SUDHL5 (cell line): Measurements from ENCODE around the genes DRAM1, STAB2 and UQCC6.

- PRO-cap, result bidirectional peak, plus-strand start at chr12:101877152, minus-strand start at chr12:101877125; unidirectional peak, minus-strand start at chr12:101877426; unidirectional peak, minus-strand start at chr12:101877533; unidirectional peak, minus-strand start at chr12:101877584
Observed at GRCh38 chr12:101877081-101877829, at the start of gene DRAM1. Gene DRAM1, plus strand, starts transcription at chr12:101877580.

DNA sequence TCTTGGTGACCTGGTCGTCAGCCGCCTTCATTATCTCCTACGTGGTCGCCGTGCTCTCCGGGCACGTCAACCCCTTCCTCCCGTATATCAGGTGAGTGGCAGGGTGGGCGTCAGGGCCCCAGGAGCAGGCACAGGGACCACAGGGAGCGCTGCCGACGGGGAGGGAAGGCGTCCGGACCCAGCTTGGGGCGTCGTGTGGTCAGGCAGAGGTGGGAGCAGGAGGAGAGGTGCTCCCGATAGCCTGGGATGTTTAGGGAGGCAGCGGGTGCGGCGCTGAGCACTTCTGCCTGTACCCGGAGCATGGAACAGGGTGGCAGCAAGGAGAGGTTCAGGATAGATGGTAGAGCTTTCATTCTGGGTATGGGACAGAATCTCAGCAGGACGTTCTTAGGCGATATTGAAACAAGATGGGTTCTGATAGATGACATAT is 465 bp downstream of the DRAM1 start:
- PRO-cap, result no peak

- PRO-cap, result no peak
Observed at GRCh38 chr12:101932332-101932763, 55.0 kb downstream of the DRAM1 start.

DNA sequence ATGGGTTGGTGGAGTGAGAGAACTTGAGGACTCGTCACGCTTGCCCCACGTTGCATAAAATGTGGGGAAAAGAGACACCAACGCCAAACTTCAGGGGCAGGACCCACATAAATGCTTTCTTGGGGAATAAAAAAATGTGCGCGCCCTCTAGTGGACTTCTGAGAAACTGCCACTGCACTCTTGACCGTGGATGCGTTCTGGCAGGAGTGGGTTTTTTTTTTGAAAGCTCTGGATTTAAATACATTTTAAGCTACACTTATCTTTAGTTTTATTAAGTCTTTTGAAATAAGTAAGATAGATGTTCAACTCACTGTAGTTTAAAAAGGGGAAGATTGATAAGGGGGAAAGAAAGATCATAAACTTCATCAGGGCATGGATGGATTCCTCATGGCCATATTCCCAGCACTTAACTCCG is 4.2 kb upstream of the IGF1 start:
- PRO-cap, result no peak

GRCh38 chr12:102911087-102911236 is 6.1 kb downstream of the PAH start:
- PRO-cap, result no peak

GRCh38 chr12:102956246-102957104 is 999 bp upstream of the ASCL1 start:
- PRO-cap, result no peak

- PRO-cap, result no peak
Observed at GRCh38 chr12:103433871-103434620, 61.7 kb downstream of the C12orf42 start.

DNA sequence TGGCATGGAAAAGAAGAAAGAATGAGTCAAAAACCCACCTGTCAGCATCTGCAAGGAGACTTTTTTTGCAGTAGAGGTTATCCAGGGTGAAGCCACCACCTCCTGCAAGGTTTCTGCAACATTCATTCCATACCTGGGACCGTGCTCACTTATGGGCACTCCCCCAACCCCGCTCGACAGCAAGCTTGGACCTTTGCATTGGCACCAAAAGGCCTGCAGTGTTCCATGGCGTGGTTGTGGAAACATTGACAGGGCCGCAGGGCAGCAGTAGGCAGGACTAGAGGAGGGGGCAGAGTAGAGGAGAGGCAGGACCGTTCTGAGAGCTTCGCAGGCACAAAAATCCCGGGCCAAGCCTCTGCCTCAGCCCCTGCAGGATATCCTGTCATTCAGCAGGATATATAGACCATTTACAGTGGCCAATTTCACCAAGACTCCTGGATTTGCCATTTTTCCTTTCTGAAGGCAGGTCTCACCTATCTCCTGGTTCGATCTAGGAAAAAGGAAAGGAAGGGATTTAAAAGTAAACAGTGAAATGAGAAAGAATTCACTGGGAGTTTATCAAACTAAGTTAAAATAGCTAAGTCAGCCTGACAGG is at the start of gene STAB2:
Gene STAB2 (plus strand): TSS at position 425 of the 595 bp plus-strand sequence.
- PRO-cap, result no peak

DNA sequence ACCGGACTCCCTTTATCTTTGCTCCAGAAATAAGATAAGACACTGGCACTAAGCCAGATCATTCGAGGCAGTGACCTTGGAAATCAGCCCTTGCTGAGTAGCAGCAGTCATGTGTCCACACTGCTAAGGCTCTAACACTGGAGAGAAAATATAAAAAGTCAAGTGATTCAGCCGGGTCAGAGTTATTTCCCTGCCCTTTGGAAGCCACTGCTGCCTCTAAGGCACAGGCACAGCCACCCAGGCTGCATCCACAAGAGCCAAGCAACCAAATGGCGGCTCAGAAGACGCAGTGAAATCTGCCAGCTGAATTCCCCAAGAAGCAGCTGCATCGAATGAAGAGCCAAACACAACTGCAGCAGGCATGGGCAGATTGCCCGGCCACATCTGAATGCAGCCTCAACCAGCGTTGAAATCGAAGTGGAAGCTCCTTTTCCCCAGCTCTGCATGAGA is 40.7 kb downstream of the NT5DC3 start:
- PRO-cap, result no peak

DNA sequence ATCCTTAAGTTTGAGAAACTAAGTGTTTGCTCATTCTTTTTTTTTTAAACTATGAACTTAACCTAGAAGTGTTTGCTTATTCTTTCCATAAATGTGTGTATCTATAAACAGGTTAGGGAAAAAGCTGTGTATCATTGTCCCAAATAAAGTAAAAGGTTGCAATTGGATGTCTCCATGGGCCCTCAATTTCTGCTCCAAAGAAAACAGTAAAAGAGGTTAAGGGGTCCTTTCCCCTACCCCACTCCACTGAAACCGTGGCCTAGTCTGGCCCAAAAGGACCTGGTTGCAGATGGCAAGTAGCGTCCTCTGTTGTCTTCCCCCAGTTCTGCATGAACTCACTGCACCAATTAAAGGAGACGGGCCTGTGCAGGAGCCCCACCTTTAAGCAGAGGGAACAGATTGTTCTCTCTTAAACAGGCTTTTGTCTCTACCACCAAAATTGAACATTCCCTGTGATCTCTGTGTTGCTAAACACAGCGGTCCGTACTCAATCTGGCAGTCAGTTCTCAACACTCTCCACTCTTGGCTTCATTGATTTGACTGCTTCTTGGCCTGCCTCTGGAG is 7.7 kb upstream of the NT5DC3 start:
- PRO-cap, result no peak

GRCh38 chr12:103946370-103946965 is 10.5 kb downstream of the UQCC6 start:
- PRO-cap, result no peak

GRCh38 chr12:103956841-103957712 is at the start of gene UQCC6:
Gene UQCC6, minus strand, starts transcription at chr12:103957215.
- PRO-cap, result bidirectional peak, plus-strand start at chr12:103957329, minus-strand start at chr12:103957128

GRCh38 chr12:103997445-103997880 is 31.8 kb downstream of the TDG start:
- PRO-cap, result no peak

- PRO-cap, result no peak
Observed at GRCh38 chr12:104050499-104050822, 474 bp upstream of the GLT8D2 start.

DNA sequence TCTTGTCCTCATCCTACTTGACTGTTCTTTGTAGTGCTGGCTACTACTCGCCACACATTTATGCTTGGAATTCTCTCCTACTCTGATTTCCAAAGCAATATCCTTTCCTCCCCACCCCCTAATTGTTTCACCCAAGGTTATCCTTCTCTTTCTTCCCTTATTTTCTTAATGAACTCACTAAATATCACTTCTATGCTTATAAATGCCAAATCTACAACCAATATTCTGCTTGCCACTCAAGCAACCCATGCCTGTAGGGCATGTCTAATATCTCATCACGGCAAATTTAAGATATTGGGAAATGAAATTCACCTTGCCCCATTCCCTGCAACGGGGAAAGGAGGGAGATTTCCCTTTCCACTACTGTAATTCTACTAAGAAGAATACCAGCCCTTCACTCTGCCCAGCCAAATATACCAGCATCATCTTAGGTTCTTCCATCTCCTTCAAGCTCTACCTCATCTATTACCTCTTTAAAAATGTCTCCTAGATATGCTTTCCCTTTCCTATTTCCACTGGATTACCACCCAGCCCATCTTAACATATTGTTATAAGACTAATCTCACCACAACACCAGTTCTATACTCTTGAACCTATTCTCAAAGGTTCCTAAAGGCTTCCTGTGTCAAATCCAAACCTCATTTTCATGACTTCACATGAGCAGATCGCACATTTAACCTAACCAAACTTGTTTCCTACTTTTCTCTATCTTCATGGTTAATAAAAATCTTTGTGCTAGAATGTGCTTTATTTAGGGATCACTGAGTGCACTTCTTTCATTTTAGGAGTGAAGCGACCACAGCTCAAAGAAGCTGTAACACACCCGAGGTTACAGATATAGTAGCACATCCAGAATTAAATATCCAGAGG is 3.8 kb downstream of the NFYB start:
- PRO-cap, result no peak

- PRO-cap, result no peak
Observed at GRCh38 chr12:104291599-104291956, 12.0 kb upstream of the EID3 start.

- PRO-cap, result bidirectional peak, plus-strand start at chr12:104478645, minus-strand start at chr12:104478517
Observed at GRCh38 chr12:104478095-104479331, 21.8 kb downstream of the CHST11 start.

DNA sequence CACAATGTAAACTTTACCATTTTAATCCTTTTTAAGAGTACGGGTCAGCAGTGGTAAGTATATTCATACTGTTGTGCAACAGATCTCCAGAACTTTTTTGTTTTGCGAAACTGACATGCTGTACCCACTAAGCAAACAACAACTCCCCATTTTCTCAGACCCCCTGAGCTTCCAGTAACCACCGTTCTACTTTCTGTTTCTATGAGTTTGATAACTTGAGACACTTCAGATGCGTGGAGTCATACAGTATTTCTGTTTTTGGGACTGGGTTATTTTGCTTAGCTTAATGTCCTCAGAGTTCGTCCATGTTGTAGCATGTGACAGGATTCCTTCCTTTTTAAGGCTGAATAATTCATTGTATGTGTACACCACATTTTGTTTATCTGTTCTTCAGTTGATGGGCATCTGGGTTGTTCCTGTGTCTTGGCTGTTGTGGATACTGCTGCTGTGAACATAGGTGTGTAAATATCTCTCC is 38.1 kb downstream of the CHST11 start:
- PRO-cap, result no peak

GRCh38 chr12:104655698-104656103 is 199.0 kb downstream of the CHST11 start:
- PRO-cap, result no peak

- PRO-cap, result no peak
Observed at GRCh38 chr12:104724280-104724513, 233.9 kb downstream of the SLC41A2 start.